ENCODE measurements around the gene TECPR2.

- PRO-cap = bidirectional peak, plus-strand start at chr14:102363089, minus-strand start at chr14:102362838; bidirectional peak, plus-strand start at chr14:102363335, minus-strand start at chr14:102363334
- RAMPAGE, long total RNA = start-site peak on the minus strand at chr14:102362860-102362872, 290 and 34 reads in 2 replicates
Observed at GRCh38 chr14:102362774-102364060, at the start of gene TECPR2. TECPR2 (plus strand) TSS chr14:102362941.

DNA sequence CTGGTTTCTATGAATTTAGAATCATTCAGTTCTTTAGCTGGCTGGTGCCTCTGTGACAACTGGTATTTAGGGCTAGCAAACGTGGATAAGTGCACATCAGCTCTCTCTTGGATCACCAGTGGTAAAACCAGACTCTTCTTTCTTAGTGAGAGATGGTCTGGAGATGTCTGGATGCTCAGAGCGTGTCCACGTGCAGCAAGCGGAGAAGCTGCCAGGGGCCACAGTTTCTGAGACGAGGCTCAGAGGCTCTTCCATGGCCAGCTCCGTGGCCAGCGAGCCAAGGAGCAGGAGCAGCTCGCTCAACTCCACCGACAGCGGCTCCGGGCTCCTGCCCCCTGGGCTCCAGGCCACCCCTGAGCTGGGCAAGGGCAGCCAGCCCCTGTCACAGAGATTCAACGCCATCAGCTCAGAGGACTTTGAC, 68.9 kb downstream of the TECPR2 start:
- PRO-cap = no peak
- RAMPAGE, long total RNA = no peak

- PRO-cap = no peak
- RAMPAGE, long total RNA = no peak
Observed at GRCh38 chr14:102504546-102505203, 4.9 kb downstream of the ANKRD9 start.

DNA sequence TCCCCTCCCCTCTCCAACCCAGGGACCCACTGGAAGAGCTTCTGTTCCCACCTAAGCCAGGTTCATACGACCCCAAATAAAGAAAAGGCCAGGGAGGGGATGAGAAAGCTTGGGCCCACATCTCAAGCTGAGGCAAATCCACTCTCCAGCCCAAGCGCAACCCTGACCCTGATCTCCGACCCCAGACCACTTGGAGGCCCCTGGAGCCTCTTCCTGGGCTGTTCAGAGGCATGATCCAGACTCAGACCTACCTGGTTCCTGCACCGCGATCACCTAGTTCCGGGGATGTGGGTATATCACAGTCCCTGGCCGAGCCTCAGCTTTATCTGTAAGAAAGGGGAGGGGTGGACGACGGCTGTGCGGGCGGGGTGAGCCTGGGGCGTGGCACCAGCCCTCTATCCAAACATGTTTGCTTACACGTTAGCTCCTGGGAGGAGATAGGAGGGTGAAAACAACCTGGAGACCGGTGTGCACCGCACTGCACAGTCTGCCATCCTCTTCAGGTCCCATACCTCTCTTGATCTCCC, 1.3 kb downstream of the ANKRD9 start:
- PRO-cap = no peak
- RAMPAGE, long total RNA = no peak

GRCh38 chr14:102592740-102593685, 564 bp downstream of the RCOR1 start:
- PRO-cap = bidirectional peak, plus-strand start at chr14:102593124, minus-strand start at chr14:102592978; bidirectional peak, plus-strand start at chr14:102593450, minus-strand start at chr14:102593334
- RAMPAGE, long total RNA = no peak

- PRO-cap = bidirectional peak, plus-strand start at chr14:102663326, minus-strand start at chr14:102663221
- RAMPAGE, long total RNA = no peak
Observed at GRCh38 chr14:102662944-102663525, 70.6 kb downstream of the RCOR1 start.

- PRO-cap = no peak
- RAMPAGE, long total RNA = no peak
Observed at GRCh38 chr14:102778771-102778988, 1.4 kb downstream of the TRAF3 start.

DNA sequence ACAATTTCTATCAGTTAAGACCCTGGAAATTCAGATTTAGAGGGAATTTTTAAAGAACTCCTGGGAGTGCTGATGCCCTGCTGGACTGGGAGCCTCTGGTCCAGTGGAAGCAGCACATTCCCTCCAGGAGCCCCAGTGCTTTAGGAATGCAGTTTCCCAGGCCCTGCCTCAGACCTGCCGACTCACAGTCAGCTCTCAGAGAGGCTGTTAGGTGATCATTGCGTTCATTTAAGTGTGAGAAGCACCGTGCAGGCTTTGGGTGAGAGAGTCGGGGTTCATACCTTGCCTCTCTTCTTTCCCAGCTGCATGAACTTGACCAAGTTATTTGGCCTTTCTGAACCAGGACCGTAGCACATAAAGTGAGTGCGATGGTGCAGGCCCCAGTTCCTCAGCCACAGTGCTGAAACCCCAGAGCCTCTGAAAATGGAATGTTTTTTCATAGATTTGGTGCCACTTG, 22.9 kb downstream of the TRAF3 start:
- PRO-cap = no peak
- RAMPAGE, long total RNA = no peak

DNA sequence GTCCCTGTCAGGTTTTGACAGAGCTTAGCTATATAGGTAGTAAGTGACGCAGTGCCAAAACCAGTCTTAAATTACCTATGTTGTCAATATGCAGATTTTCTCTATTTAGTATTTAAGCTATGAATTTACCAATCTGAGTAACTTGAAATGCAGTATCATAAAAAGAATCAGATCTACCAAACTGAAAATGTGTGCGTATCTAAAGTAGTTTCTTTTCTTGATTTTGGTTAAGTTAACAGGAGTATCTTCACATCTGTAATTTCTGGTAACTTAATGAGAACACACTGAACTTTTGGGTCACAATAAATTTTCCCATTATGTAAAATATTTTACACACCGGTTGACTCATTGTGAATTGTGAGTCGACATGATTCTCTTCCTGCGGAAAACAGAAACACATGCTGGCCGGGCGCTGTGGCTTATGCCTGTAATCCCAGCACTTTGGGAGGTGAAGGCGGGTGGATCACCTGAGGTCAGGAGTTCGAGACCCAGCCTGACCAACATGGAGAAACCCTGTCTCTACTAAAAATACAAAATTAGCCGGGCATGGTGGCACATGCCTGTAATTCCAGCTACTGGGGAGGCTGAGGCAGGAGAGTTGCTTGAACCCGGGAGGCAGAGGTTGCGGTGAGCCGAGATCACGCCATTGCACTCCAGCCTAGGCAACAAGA, 45.2 kb downstream of the TRAF3 start:
- PRO-cap = no peak
- RAMPAGE, long total RNA = no peak

DNA sequence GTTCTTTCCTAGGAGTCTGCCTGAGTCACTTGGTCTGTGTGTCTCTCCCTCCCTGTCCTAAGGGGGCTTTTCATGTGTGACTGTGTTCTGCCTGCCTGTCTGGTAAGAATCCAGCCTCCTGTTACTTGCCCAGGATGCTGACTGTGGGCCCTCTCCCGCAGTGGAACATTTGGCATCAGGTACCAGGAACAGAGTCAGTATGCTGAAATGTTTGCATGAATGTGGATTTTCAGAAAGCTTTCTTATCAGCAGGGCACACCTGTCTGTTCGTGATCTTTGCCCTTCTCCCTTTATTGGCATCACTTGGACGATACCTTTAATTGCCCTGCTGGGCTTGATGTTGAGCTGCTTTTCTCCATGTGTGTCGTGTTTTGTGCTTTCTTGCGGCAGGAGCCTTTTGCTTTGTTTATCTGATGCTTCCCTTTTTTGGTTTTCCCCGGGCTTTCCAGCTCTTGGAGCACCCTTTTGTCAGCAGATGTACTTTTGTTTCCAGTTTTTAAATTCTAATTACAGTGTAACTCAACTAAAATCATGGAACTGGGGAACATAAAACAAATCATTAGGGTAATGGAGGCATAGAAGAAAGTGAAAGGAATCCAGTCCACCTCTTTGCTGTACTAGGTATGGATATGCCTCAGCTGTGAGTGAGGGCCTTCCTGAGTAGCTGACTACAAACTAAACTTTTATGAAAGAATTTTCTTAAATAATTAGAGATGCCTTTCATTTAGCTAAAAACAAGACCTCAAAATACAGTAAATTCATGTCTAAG, 72.5 kb downstream of the TRAF3 start:
- PRO-cap = no peak
- RAMPAGE, long total RNA = no peak

GRCh38 chr14:102879136-102879497, 43.3 kb upstream of the AMN start:
- PRO-cap = no peak
- RAMPAGE, long total RNA = no peak

DNA sequence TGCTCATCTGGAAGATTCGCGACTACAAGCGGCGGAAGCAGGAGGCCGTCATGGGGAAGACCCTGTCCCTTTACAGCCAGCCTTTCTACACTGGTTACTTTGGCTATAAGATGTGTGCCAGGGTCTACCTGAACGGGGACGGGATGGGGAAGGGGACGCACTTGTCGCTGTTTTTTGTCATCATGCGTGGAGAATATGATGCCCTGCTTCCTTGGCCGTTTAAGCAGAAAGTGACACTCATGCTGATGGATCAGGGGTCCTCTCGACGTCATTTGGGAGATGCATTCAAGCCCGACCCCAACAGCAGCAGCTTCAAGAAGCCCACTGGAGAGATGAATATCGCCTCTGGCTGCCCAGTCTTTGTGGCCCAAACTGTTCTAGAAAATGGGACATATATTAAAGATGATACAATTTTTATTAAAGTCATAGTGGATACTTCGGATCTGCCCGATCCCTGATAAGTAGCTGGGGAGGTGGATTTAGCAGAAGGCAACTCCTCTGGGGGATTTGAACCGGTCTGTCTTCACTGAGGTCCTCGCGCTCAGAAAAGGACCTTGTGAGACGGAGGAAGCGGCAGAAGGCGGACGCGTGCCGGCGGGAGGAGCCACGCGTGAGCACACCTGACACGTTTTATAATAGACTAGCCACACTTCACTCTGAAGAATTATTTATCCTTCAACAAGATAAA, 17.0 kb upstream of the AMN start:
- PRO-cap = no peak
- RAMPAGE, long total RNA = no peak

DNA sequence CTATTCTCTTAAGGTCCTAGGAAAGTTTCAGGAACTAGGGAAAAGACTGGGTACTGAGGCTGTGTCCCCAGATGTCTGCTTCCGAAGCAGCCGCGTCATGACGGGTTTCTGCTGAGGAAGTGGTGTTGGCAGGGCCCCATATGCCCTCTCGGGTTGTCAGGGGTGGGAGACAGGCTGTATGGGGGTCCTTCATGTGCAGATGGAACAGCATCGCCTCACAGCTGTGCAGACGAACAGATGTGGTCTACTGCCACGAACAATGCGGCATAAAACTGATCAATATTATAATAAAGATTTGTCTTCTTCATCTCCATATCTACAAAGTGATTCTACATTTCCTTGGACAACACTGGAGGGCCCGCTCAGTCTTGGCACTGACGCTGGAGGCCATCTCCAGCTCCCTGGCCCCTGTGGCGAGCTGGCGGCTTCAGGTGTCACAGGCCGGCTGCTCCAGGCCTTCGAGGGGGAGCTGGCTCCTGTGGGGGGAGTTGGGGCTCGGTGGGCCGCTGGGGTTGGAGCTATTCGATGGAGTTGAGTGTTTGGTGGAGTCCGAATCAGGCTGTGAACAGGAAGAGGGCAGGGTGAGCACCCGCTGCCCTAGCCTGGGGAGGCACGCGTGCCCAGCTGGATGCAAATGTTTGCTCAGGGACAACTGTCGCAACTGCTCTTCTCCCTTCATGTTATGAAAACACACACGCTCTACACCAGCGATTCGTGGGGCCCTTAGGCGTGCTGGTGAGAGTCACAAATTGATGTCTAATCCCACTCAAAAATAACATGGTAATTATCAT, 11.0 kb downstream of the AMN start:
- PRO-cap = no peak
- RAMPAGE, long total RNA = no peak

DNA sequence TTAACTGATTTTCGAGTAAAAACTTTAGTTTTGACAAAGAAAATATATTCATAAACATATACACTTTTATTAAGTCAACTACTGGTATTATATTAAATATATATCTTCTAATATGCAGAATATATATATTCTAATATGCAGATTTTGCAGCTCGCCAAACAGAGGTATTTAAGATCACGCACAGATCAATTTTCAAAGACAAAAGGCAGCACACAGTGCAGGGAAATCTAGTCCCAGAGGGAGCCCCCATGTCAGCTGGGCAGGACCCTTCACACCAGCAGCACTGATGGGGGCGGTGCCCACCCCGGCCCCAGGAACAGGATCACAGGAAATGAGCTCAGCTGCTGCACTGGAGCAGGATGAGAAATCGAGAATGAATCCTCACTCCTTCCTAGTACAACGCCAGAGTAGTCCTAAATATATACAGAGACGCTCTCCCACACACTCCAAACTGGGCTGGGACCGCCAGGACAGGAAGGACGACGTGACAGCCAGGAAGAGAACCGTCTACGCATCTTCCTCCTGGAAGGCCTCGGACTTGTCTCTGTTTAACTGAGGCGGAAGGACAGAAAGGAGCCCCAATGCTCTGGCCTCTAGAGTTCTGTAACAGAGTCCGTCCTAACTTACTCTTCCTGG, 33.6 kb downstream of the CDC42BPB start:
- PRO-cap = no peak
- RAMPAGE, long total RNA = no peak

DNA sequence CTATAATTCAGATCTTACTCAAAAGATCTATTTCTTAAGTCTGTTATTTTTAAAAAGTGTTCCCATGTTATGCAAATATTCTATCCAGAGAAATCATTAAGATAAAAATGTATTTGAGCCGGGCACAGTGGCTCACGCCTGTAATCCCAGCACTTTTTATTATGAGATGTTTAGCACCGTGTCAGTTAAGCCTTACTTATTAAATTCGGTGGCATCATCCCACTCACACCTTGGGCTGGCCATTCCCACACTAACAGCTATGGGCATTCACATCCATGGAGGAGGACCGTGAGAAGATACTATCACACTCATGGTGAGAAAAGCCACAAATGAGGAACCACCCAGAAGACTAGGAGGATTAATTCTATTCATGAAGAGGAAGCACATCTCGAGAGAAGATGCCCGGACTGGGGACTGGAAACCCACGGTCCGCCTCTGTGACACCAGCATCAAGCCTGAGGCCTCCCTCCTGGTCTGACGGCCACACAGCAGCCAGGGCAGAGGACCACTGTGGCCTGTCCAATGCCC, 5.0 kb downstream of the CDC42BPB start:
- PRO-cap = unidirectional peak, minus-strand start at position 255 of the sequence
- RAMPAGE, long total RNA = no peak

GRCh38 chr14:103121080-103121526, 2.2 kb upstream of the TNFAIP2 start:
- PRO-cap = no peak
- RAMPAGE, long total RNA = no peak

DNA sequence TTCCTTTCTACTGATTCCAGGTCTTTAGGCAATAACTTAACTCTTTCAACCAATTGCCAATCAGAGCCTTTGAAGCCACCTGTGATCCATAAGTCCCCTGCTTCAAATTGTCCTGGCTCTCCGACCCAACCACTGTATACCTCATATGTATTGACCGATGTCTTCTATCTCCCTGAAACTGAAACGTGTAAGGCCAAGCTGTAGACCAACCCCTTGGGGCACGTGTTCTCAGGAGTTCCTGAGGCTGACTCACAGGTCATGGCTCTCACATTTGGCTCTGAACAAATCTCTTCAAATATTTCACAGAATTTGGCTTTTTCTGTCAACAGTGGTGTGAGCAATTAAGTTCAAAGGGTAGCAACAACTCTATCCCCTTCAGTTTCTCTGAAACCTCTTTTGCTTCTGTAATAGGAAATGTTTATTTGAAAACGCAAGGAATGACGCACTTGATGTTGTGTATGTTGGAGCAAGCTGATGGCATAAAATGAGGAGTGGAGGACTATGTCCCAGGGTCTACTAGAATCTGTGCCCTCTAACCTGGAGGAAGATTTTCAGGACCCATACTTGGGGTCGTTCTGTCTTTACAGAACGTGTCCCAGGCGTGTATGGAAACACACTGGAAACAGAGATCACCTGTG, 49.1 kb upstream of the EIF5 start:
- PRO-cap = unidirectional peak, plus-strand start at position 105 of the sequence
- RAMPAGE, long total RNA = no peak

GRCh38 chr14:103385563-103386622, 678 bp downstream of the MARK3 start:
- PRO-cap = bidirectional peak, plus-strand start at chr14:103385689, minus-strand start at chr14:103385643; bidirectional peak, plus-strand start at chr14:103385809, minus-strand start at chr14:103385838; bidirectional peak, plus-strand start at chr14:103386313, minus-strand start at chr14:103386246
- RAMPAGE, long total RNA = no peak

GRCh38 chr14:103387217-103387527, 2.0 kb downstream of the MARK3 start:
- PRO-cap = no peak
- RAMPAGE, long total RNA = no peak

DNA sequence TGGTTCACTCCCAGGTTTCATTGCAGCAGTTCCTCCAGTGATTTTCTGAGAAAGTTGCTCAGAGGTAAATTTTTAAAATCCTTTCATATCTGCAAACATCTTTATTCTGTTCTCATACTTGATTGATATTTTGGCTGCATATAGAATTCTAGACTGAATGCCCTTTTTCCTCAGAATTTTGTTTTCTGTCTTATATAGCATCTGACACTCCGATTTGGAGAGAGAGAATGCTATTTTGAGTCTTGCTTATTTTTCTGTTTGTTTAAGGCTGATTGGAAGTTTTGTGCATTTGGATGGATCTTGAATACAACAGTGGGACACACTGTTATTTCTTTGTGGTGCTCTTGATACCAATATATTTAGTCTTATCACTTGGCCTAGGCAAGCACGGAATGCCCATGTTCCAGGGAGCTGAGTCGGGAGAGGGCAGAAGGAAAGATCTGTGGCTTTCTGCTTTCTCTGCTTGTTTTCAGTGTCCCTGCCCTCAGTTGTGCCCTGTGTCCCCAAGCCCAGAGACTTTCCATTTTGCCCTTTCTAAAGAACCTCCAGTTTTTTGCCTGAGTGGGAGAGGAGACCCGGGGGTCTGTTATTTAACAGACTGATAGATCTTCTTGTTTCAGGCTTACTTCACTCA, 10.5 kb downstream of the MARK3 start:
- PRO-cap = no peak
- RAMPAGE, long total RNA = no peak

Measured in GM23338 (cell line).